Prostate gland (tissue), 2 donors: Measurements from ENCODE around the genes PNLIPRP1 and SHTN1.

DNA sequence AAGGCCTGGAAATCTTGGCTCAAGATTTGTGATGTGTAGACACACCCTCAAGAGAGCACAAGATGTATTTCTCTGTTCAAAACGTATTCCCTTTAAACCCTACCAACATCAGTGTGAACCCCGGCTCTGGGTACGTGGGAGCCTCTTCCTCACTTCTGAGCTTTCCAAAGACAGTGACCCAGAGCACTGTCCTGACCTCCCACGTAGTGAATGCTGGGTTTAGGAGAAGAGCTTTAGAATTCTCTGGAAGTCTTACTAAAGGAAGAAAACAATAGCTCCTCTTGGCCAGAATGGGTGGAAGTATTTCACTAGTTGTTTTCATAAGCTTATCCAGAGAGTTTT is 81.5 kb upstream of the AFAP1L2 start:
- PRO-cap, result no peak
- RAMPAGE, long total RNA, 2 experiments, result no peak in any of the 2 experiments

DNA sequence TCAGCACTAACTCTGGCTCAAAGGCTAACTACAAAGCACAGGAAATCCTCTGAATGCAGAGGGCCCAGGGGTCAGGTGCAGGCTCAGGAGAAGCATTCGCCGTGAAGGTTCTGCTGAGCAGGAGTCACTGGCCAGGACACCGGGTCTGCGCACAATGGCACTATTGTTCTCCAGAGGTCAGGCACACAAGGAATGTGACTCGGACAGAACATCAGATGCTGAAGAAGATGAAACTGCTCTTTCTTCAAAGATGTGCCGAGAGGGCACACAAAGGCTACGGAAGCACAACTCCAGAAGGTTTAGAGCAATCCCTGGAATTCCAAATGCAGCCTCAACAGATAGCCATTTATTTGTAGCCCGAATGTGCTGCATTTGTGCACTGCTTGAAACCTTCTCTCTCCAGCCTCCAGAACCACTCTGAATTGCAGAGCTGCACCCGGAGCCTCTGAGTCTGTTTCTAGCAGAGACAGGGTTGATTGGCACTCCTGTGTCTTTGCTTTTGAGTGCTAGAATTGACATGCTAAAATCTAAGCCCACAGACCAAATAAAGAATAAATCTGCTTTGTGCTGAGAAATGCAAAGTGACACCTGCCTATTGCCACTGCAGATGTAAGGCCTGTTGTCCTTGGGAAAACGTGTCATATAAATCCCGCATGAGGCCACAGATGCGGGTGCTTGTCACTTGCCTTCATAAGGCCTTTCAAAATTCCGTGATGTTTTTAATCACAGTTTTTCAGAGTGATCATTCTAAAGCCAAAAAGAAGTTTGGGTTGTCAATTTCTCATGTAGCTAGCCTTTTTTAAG is 85.5 kb upstream of the AFAP1L2 start:
- PRO-cap, result no peak
- RAMPAGE, long total RNA, 2 experiments, result no peak in any of the 2 experiments

DNA sequence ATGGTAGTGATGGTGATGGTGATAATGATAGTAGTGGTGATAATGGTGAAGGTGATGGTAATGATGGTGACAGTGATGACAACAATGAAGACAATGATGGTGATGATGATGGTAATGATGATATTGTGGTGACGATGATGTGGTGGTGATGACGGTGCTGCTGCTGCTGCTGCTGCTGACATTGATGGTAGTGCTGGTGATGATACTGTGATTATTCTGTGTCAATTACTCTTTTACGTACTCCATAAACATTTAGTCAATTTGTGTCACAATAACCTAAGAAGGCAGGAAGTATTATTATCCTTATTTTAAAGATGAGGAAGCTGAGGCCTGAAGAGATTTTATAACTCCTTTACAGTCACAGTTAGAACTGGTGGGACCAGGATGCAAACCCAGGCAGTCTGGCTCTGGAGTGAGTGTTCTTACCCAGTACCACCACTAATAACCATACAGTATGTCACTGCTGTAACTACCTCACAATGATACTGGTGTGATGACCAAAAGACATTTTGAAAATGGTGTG is 91.2 kb upstream of the AFAP1L2 start:
- PRO-cap, result no peak
- RAMPAGE, long total RNA, 2 experiments, result no peak in any of the 2 experiments

- PRO-cap, result no peak
- RAMPAGE, long total RNA, 2 experiments, result no peak in any of the 2 experiments
Measured at GRCh38 chr10:114504953-114505753, 100.9 kb upstream of the AFAP1L2 start.

DNA sequence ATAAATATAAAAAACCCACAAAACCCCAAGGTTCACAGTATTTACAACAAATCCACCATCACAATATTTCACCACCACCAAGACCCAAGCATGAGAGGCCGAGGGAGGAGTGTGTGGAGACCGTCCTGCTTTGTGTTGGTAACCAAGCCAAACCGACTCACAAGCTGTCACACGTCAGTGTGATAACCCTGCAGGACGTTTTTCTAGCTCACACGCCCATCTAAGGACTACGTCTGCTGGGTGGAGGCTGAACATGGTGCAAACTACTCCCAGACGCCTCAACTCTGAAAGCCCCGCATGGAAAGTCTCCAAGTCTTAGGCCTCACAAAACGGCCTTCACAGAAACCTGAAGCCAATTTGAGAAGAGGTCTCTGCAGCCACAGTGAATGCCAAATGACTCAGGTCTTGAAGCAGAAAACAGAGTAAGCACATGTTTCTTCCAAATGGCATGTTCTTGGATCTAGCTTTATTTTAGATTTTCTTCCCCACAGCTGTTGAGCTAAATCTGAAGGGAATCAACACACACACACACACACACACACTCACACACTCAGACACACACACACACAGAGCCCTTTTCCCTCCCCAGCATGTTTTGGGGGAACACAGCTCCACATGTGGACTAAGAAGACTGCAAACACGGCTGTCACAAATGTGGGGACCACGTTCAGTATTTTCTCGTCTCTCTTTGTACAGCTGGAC is 116.5 kb downstream of the ABLIM1 start:
- PRO-cap, result no peak
- RAMPAGE, long total RNA, 2 experiments, result no peak in any of the 2 experiments

GRCh38 chr10:114613613-114613990 is 44.5 kb downstream of the ABLIM1 start:
- PRO-cap, result no peak
- RAMPAGE, long total RNA, 2 experiments, result no peak in any of the 2 experiments

DNA sequence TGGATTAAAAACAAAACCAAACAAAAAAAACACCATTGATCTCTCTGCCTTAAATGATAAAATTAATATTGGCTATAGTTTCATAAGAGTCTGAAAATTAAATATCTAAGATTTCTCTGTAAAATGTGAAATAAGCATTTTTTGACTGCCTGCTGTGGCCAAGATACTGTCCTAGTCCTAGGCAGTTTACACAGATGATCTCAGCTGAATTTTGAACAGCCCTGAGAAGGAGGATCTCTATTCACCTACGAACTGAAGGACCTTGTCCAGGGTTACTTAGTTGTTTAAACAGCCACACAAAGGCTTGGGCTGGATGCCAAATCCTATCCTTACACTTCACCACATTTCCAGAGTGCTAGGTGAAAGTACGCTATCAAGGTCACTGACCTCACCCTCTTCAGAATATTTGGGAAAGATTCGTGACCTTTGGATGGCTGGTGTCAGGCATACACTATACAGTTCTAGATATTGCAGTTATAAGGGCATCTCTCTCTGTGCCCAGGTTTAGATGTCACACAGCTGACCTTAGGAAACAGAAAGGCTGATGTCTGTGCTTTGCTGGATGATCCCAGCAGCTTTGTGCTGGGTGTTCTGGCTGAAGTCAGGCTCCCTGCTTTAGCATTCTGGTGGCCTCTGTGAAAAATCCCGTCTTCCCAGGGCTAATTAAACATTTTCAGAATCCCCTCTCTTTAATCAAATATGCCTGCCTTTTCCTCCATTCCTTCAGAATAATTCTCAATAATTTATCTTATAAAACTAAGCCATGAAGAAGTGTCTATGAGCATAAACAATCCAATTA is 61.2 kb upstream of the ABLIM1 start:
- PRO-cap, result no peak
- RAMPAGE, long total RNA, 2 experiments, result no peak in any of the 2 experiments

GRCh38 chr10:114767598-114767994 is 54.0 kb upstream of the FHIP2A start:
- PRO-cap, result no peak
- RAMPAGE, long total RNA, 2 experiments, result no peak in any of the 2 experiments

DNA sequence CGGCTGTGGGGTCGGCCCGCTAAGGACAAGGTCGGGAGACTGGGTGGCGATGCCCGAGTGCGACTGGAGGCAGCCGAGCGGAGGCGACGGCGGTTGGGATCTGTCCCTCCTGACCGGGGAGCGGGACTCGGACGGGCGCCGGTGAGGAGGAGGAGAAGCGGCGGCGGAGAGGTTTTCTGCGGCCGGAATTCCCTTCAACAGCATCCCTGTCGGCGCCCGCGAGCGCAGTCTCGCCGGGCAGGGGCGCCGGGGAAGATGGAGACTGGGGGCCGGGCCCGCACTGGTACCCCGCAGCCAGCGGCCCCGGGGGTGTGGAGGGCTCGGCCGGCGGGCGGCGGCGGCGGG is 303 bp downstream of the ATRNL1 start:
- PRO-cap, result no peak
- RAMPAGE, long total RNA, 2 experiments, result no peak in any of the 2 experiments

DNA sequence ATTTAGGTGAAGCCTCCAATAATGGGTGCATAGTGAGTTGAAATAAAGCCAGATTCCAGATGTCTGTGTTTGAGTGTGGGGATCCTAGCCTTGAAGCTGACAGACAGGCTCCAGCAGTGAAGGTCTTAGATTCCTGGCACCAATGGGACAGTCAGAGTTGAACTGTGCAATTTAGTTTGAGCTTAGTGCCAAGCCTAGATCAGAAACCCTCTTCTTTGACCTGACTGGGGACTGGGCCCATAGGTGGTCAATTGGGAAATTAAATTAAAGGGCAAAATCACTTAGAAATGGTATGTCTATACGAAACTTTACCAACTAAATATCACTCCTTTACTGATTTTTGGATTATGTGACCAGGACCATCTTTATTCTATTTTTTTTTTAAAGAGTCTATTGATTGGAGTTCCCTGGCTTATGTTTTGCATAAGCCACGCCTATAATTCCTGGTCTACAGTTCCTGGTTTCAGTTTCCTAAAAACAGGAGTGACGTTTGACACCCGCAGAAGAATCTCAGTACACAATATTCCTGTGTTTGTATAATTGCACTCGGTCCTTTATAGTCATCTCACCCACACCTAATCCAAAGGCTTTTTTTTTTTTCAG is 201.4 kb downstream of the GFRA1 start:
- PRO-cap, result no peak
- RAMPAGE, long total RNA, 2 experiments, result no peak in any of the 2 experiments

DNA sequence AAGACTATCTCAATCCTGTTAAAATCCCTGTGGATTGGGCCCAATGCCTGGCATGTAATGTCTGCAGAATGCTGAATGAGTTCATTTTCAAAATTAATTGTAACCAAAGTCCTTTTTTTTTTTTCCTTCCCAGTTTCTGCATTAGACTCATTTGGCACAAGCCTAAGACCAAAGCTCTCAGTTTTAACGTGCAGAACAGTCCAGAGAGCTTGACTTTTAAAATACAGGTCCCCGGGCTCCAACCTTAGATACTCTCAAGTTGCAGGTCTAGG is 105.6 kb downstream of the GFRA1 start:
- PRO-cap, result no peak
- RAMPAGE, long total RNA, 2 experiments, result no peak in any of the 2 experiments

DNA sequence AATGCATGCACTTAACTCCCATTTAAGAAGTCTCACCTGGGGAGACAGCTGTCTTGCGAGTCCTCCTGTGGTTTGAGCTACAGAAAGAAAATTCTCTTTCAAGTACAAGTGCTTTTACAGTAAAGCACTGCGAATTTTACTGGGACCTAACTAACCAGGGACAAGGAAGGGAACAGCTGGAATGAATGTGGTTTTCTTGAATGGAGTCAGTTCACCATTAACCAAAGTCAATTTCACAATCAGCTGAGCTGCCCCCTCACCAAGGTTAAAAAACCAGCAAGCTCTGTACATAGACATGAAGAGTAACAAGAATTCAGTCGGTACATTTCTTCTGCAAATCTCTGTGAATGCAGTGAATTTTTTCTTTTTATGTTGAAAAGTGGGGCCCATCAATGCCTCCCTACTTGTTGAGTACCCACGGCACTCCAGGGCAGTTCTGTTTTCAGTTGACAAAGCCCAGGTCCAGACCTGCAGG is 56.3 kb downstream of the GFRA1 start:
- PRO-cap, result no peak
- RAMPAGE, long total RNA, 2 experiments, result no peak in any of the 2 experiments

GRCh38 chr10:116278588-116279245 is 5.7 kb upstream of the GFRA1 start:
- PRO-cap, result no peak
- RAMPAGE, long total RNA, 2 experiments, result no peak in any of the 2 experiments

DNA sequence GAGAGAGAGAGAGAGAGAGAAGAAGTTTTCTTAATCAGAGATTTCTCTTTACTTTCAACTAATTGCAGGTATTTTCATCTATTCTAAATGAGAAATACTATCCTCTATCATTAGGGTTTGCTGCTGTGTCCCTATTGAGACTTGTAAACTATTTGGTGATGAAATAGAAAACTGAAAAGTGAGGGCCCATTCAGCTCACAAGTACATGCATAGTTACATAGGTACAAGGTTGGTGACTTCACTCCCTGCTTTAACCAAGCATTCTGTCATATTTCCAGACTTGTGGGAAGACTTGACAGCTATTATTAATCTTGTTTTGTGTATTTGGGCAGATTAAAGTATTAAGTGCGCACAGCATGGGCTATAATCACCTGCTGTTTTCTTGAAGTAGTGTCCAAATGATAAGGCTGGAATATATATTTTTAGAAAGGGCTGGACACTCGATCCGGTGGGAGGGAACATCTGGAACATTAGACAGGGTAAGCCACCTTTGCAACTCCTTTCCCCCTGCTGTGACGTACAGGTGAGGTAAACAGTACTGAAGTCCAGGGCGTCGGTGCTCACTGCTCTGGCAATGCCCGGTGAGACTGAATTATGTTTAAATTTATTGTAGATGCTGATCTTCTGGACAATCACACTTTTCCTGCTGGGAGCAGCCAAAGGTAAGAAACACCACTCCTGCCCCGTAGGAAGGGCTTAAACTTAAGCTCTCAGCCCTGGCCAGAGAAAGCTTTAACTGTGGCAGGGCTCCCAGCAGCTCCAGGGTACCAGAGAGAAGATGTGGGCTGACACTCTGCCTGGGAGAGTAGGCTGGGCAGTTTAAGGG is at the start of gene PNLIPRP1:
PNLIPRP1 (plus strand) TSS at position 443 of the 826 bp plus-strand sequence.
- PRO-cap, result no peak
- RAMPAGE, long total RNA, 2 experiments, result no peak in any of the 2 experiments

- PRO-cap, result no peak
- RAMPAGE, long total RNA, 2 experiments, result no peak in any of the 2 experiments
Measured at GRCh38 chr10:116688290-116688489, 18.4 kb upstream of the C10orf82 start.

DNA sequence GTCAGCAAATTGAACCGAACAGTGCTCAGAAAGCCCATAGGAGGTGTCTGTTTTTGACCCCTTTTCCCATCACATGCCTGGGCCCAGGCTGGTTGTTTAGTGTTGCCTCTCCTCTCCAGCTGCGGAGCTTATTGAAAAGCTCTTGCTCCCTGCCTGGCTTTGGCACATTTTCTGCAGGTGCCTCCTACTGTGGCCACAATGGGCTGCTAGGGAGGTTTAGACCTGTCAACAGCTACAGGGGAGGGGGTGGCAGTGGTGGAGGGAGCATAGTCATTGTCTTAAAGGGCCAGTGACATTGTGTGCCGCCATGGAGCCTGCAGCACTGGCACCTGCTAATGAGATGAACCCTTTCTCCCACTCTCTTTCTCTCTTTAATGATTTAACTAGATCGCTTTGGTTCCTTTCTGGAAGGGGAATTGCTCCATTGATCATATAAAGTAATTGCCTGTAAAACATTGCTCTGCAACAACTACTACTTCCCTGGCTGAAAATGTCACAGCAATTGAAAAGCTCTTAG is 13.2 kb upstream of the ENO4 start:
- PRO-cap, result no peak
- RAMPAGE, long total RNA, 2 experiments, result no peak in any of the 2 experiments

- PRO-cap, result no peak
- RAMPAGE, long total RNA, 2 experiments, result no peak in any of the 2 experiments
Measured at GRCh38 chr10:116838223-116838770, 11.0 kb upstream of the ENO4 start.

GRCh38 chr10:116937273-116937596 is 67.8 kb downstream of the SHTN1 start:
- PRO-cap, result no peak
- RAMPAGE, long total RNA, 2 experiments, result no peak in any of the 2 experiments

GRCh38 chr10:116940303-116940923 is 64.6 kb downstream of the SHTN1 start:
- PRO-cap, result no peak
- RAMPAGE, long total RNA, 2 experiments, result no peak in any of the 2 experiments

GRCh38 chr10:117004969-117005513 is at the start of gene SHTN1:
Gene SHTN1 (minus strand): TSS chr10:117005187.
- PRO-cap, result bidirectional peak, plus-strand start at chr10:117005383, minus-strand start at chr10:117005280
- RAMPAGE, long total RNA, 2 experiments, result start-site peak on the minus strand in 2 of 2 experiments, at chr10:117005146-117005306 at its widest, 41 to 144 reads per replicate